Omental fat pad (tissue), 4 donors: ENCODE measurements around a stretch of chr5.

DNA sequence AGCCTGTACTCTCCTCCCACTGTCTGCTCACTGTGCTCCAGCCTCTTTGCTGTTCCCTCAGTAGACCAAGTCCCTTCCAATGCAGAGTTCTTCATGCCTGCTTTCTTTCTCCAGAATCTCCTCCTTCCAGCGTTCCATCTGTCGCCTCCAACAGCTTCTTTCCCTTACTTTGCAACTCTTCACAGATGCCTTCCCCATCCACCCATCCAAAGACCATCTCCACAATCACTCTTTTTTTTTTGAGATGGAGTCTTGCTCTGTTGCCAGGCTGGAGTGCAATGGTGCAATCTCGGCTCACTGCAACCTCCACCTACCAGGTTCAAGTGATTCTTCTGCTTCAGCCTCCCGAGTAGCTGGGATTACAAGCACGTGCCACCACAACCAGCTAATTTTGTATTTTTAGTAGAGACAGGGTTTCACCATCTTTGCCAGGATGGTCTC, 1.5 kb upstream of the FCHSD1 start:
- PRO-cap: no peak
- RAMPAGE, long total RNA, 4 experiments: no peak in any of the 4 experiments

DNA sequence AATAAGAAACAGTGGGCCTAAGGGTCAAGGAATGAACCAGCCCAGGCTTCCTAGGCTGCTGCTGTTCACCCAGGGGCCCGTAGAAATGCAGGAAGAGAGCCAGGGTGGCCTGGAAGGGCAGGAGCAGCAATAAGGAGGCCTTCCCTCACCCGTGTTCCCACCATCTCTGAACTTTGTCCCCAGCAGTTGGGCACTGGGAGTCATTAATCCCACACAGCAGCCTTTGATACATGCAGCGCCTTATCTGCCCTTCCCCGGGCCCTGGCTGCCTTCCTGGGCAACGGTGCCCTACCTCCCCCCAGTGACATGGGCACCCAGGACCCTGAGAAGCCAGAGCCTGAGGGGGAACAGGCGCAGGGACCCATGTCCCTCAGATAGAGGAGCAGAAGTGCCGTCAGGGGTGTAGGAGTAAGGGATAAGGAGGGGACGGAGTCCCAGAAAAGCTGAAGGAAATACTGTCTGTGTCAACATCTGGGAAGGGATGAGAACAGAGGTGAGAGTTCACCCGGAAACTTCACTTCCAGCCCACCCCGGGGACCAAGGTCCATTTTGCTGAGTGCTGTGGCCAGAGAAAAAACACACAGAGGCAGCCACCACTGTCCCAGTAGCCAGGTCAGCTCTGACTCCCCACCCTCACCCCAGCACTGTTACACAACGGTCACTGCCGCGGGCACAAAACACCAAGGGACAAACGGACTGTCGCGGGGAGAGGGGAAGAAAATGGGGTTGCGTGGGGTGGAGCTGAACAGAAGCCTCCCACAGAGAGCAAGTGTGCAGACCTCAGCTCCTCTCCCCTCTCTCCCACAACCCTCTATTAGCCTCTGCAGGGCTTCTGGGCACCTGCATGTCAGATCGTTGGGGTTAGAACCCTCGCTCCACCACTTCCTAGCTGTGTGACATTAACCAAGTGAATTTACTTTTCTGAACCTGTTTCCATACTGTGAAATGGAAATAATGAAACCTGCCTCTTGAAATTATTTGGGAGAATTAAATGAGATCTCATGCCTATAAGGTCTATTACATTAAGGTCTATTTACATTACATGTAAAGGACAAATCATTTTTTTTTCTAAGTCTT, 3.7 kb downstream of the PCDH1 start:
- PRO-cap: no peak
- RAMPAGE, long total RNA, 4 experiments: no peak in any of the 4 experiments

DNA sequence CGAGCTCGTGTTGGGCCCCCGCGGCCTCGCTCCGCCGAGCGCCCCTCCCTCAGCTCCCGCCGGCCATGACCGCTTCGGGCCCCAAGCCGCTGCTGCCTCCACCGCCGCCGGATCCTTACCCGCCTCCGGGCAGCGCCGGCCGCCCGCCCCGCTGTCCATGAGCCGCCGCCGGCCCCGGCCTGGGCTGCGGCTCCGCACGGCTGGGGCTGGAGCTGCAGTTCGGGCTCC, 192 bp downstream of the PCDH1 start:
- PRO-cap: no peak
- RAMPAGE, long total RNA, 4 experiments: no peak in any of the 4 experiments

DNA sequence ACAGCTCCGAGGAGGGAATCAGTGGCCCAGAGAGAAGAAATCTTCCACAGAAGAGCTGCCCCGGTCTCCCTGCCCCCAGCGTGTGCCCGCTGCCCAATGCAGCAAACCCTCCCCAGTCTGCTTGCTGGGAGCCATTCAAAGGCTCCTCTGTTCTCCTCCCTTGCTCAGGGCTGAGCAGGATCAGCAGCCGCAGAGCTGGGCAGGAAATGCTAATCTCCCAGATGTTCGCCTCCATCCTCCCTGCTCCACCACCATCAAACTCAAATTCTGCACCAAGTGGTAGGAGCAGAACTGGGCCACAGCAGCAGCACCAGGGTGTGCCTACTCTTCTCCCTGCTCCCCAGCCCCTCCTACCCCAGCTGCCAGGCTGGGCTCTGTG, 1.7 kb upstream of the PCDH1 start:
- PRO-cap: no peak
- RAMPAGE, long total RNA, 4 experiments: no peak in any of the 4 experiments

DNA sequence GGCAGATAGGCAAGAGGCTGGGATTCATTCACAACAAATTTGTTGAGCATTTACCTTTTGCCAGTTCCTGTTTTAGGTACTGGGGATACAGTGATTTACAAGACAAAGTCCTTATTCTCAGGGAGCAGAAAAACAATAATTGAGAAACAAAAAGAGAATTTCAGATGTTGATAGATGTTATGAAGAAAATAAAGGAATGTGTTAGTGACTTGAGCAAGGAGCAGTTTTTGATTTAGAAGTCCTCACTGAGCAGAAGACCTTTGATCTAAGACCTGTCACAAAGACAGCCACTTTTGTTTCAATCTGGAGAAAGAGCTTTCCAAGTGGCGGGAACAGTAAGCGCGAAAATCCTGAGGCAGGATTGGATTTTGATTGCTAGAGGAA, 7.2 kb downstream of the DELE1 start:
- PRO-cap: no peak
- RAMPAGE, long total RNA, 4 experiments: no peak in any of the 4 experiments

GRCh38 chr5:141995050-141995821, 17.6 kb downstream of the GNPDA1 start:
- PRO-cap: no peak
- RAMPAGE, long total RNA, 4 experiments: no peak in any of the 4 experiments

GRCh38 chr5:142013987-142014528, 1.2 kb upstream of the GNPDA1 start:
- PRO-cap: no peak
- RAMPAGE, long total RNA, 4 experiments: no peak in any of the 4 experiments

DNA sequence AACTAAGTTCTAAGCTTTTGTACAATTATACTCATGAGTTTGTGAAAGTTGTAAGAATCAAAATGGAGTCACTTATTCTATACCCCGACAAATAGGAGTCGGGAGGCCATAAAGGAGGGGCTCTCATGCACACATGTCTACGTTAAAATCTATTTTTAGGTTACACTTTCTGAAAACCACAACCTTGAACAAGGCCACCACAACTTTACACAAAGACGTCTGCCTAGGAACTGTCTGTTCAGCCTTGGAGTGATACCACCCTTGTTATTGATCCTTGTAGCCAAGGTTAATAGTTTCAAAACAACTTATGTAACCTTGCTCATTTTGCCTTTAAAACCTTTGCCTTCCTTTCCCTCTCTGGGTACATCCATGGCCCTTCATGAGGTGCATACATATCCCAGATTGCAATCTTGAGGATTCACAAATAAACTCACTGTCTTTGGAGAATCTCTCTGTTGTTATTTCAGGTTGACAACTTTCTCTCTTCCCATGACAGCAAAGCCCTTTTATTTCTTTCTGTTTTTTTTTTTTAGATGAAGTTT, 4.0 kb upstream of the NDFIP1 start:
- PRO-cap: no peak
- RAMPAGE, long total RNA, 4 experiments: no peak in any of the 4 experiments

DNA sequence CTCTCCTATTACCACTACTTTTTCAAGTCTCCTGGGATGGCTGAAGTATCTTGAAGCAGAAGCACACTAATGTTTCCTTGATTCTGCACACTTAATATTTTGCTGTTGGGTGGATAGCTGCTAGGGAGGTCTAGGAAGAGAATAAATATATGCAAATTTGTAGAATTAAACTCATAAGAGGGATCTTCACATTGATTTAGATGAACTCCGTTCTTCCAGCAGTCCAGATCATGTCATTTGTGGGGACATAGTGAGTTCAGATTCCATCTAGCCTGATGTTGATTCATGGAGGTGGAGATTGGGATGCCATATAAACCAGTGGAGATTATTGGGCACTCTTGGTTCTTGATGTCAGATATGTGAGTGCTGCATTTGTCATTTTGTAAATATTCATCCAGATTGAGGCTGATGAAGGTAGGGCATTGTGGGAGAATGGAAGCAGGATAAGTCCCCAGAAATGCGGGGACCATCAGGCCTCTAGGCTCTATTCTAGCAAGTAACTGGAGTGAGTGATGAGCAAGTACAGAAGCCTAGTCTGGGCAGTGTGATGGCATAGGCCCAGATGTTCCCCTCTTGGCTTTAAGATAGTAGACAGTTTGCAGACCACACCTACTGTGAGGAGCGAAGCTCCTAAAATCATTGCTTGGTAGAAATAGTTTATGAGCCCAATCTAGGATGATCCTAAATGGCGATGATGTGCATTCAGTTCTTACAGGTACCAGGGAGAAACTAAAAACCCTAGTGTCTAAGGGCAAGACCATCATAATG, 24.2 kb downstream of the NDFIP1 start:
- PRO-cap: no peak
- RAMPAGE, long total RNA, 4 experiments: no peak in any of the 4 experiments

- PRO-cap: no peak
- RAMPAGE, long total RNA, 4 experiments: no peak in any of the 4 experiments
Observed at GRCh38 chr5:142280048-142280570, 44.7 kb downstream of the SPRY4 start.

- PRO-cap: no peak
- RAMPAGE, long total RNA, 4 experiments: no peak in any of the 4 experiments
Observed at GRCh38 chr5:142356180-142356658, 31.4 kb upstream of the SPRY4 start.

- PRO-cap: no peak
- RAMPAGE, long total RNA, 4 experiments: no peak in any of the 4 experiments
Observed at GRCh38 chr5:142376033-142376471, 51.2 kb upstream of the SPRY4 start.

GRCh38 chr5:142511998-142512413, 173.9 kb downstream of the FGF1 start:
- PRO-cap: no peak
- RAMPAGE, long total RNA, 4 experiments: no peak in any of the 4 experiments

DNA sequence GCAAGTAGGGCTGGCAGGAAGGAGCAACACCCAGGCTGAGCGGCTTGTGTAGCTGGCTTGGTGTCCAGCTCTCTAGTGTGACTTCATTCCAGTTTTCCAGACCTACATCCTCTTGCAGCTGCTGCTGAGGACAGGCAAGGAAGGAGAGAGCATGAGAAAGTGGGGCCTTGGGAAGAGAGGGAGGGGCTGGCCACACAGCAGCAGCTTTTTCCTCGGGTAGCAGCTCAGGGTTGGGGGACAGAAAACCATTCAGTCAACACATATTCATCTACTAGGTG, 80.2 kb downstream of the FGF1 start:
- PRO-cap: no peak
- RAMPAGE, long total RNA, 4 experiments: no peak in any of the 4 experiments

DNA sequence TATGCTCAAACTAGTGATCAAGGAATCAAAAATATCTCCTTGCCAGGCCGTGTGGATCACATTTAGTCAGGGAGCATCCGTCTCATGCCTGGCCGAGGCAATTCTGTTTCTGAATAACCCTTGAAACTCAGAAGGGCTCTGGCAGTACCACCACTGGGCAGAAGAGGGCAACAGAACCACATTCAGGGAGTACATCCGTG, 74.9 kb downstream of the FGF1 start:
- PRO-cap: no peak
- RAMPAGE, long total RNA, 4 experiments: no peak in any of the 4 experiments

DNA sequence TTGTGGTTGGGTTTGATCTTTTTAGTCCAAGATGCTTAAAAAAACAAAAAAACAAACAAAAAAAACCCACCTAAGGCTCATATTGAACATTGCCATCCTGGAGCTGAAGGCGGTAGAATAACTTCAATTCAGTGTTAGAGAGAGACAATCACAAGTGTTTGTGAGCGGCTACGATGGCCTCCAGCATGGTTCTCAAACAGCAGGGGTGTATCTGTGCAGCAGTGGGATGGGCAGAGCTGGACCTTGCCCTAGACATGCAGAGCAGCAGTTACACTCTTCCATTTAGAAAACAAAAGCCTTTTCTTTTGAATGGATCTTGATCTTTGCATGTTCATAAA, 50.2 kb downstream of the ARHGAP26 start:
- PRO-cap: no peak
- RAMPAGE, long total RNA, 4 experiments: no peak in any of the 4 experiments

GRCh38 chr5:142820740-142821091, 50.5 kb downstream of the ARHGAP26 start:
- PRO-cap: no peak
- RAMPAGE, long total RNA, 4 experiments: no peak in any of the 4 experiments

DNA sequence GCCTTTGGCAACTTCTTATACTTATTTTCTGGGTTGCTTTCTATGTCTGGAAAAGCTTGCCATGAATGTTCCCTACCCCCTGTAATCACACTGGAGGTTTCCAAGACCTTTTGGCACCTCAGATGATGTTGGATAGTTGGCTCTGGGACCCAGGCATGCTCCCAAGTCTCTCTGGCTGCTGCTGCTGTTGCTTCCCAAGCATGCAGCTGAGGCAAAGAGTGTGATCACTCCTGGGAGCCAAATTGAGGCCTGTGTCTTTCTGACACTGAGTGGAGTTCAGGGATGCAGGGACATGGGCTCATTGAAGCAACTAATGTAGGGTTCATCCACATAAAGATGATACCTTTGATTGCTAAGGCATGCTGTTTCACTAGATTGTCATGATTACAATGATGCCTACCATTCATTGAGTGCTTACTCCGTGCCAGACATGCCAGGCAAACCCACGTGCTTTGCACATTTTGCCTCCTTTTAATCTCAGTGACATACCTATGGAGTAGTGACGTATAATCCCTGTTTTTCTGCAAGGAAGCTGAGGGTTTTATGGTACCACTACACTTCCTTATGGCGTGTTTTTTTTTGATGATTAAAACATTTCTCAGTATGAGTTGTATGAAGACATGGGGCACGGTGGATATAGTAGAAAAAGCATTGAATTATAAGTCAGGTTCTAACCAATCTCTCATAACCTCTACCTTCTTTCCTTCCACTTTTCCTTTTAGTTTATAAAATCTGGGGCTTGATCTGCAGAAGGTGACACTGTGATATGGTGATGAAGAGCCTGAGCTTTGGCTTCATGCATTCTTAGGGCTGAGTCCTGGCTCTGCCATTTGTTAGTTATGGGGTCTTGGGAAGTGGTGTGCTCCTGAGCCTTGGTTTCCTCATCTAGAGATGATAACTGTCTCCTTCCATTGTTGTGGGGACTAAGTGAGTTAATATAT, 73.2 kb downstream of the ARHGAP26 start:
- PRO-cap: no peak
- RAMPAGE, long total RNA, 4 experiments: no peak in any of the 4 experiments

DNA sequence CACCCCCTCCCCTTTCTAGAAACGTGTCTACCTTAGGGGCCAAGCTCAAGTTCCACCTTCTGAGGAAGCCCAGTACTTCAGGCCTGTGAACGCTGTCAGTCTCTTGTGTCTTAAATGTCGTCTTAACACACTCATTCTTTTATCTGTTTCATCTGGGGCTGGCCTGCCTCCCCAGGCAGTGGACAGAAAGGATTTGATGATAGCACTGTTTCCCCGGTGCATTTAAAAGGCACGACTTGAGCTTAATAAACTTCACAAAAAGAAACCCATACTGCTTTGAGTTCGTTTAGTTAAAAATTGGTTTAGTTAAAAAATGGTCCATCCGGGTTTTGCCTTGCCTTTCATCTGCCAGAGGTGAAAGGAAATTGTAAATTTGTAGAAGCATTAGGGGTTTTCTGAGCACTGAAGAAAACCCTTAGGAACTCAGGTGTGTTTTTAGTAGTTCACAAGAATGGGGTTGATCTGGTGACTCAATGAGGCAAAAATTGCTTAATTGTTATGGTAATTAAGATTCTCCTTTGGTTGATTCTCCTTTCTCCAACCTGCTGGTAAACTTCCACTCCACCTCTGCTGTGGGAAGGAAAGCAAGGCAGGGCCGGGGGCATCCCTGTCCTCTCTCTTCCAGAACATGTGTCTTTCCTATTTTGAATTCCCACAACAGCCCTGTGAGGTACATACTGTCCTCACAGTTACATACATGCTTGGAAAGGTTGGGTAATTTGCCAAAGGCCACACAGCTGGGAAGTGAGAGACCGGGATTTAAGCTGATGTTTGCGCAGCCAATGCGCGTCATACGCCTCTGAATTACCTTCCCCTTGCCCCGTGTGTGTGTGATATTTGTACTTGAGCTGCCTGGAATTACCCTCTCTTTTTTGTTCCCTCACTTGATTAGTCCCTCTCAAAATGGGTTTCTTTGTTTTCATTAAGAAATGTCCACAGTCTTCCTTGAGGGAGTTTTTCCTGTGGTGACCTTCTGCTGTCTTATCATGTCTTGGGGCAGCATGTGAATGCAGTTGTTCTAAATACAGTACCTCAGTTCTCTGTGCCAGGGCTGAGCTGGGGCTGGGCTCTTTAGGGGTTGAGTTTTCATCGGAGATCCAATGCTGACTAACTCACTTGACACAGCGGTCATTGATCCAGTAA, 94.3 kb downstream of the ARHGAP26 start:
- PRO-cap: no peak
- RAMPAGE, long total RNA, 4 experiments: no peak in any of the 4 experiments

DNA sequence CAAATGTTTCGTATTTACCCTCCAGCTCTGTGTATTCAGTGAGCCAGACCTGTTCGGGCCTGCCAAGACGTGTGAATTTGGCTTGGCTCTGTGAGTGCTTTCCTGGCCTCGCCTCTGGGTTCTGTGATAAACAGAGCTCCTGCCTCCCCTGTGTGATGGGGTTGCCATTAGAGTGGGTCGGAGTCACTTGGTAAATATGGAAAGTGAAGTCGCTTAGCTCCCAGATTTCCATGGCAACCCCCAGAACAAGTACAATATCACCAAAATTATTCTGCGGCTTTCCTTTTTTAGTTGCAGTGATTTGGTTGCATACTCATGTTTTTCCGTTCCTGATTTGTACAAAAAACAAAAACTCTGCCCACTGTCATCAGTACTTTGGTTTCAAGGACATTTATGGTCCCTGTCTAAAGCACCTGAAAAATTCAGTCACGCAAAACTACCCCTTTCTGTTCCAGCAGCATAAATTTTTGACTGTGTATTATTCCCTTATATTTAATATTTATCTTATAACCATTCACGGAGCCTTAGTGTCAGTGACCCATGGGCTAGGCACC, 260.2 kb downstream of the NR3C1 start:
- PRO-cap: no peak
- RAMPAGE, long total RNA, 4 experiments: no peak in any of the 4 experiments